PC-3 (cell line): ENCODE data around the gene CHCHD5.

DNA sequence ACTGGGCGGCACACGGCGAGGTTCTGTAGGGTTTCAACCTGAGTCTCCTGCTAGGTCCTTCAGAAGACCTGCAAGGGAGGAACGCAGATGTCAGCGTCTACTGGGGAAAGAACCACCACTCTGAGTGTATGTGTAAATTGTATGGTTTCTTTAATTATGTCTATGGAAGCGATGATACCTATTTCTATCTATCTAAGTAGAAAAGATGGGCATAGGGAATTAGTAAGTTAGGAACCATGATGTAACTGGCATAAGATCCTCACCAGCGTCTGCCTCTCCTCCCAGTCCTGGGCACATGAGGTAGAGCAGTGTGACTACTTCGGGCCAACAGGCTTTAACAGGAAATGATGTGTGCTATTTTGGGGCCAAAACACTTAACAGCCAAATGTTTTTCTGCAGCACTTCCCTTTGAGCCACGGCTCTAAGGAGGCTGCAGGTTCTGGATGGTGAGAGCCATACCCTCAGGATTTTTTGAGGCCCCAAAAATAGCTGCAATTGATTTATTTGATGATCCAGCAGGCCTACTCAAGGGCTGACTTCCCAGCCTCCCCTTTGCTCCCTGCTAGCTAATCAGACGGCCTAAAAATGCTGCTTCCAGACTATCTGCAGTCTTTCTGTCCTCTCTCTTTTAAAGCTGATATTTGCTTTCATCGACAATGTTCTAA, 116.9 kb downstream of the ANAPC1 start:
- RAMPAGE, long total RNA: no peak

DNA sequence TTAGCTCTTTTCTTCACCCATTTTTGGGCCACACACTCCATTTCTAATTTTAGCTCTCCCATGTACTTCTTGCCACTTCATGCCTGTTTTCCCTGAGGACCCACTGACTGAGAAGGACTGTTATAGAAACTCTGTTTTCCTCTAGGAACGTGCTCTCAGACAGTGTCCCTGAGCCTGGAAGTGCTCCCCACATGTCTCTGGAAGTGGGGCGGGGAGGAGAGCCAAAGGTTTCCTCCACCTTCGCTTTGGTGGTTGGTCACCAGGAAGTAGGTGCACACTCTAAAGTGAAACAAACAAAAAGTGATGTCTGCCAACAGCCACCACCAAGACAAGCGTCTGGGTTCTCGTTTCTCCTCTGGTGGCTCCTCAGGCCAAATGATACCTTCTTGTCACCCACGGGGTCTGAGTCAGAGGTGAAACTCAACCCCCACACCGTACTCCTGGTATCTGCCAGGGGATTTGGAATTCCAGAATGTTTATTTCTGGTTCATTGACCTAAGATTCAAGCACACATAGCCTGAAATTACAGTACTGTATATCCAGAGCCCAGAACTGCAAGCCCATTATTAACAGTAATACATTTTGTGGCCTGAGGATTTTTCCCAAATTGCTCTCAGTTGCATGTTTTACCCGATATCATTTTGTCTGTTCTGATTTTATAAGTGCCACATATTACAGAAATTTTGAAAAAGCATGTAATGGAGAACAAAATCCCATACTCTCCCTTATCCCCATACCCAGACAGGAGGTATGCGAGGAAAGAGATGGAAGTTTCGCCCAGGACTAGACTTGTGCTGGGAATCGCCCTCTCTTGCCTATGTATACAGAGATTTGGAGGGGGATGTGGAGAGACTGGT, 74.9 kb downstream of the MERTK start:
- RAMPAGE, long total RNA: no peak

DNA sequence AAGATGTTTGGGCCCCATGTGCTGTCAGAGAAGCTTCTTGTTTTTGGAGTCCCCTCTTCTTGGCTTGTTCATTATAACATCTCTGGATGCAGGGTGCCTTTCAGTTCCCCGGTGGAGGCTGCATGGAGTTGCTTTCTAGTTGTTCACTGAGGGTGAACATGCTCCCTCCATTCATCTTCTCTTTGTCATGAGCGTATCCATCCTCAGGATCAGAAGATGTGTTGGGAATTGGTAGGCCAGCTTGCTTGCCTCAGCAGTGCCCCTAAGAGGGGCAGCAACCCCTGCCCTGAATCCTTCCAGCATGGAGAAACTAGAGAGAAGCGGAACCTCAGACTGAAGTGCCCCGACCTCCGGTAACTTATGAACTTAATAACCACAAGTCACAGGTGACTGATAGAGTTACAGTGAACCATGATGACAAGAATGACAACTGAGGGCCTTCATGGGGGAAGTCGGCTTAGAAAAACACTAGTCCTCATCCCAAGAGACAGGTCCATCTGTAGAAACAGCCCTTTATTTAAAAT, 42.6 kb upstream of the TMEM87B start:
- RAMPAGE, long total RNA: no peak

GRCh38 chr2:112021845-112022542, 33.1 kb upstream of the TMEM87B start:
- RAMPAGE, long total RNA: no peak

GRCh38 chr2:112082465-112082819, 27.4 kb downstream of the TMEM87B start:
- RAMPAGE, long total RNA: no peak

DNA sequence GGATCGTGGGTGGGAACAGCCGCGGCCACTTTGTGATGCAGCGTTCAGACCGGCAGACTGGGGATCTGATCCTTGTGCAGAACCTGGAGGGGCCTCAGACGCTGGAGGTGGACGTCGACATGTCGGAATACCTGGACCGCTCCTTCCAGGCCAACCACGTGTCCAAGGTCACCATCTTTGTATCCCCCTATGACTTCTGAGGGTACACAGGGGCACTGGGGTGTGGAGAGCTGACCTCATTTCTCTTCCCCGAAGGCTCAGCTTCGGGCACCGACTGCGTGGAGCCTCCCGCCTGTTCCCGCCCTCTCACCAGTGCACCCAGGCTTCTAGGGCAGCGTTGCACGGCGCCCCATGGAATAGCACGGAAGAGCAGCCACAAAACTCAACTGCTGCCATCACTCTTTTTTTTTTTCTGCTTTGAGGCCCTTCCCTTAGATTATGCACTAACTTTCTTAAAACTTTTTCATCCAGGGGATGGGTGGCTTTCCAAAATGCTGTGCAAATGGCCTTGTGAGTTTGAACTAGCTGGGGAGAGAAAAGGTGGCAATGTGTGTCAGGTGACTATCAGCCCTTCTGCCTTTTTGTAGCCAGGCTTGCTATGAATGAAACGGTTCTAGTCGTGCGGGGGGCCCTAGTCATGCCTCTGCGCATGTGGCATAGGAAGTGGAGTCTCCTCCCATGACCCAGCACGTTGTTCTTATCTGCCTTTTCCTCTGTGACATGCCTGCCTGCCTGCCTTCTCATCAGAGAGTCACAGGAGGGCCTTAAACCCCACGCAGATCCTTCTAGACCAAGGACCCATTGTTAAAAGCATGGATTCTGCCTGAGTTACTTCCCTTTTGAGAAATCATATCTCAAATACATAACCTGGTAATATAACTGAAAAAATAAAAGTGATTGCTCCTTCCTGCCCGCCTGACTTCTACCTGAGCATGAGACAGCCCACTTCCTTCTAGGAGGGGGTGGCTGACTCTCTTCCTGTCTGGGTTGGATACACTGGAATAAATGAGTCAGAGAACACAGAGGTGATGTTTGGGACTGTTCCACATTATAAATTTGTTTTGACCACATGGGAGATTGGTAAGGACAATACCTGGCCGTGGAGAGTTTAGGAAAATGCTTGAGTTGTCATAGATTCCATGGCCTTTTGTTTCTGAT, 49.5 kb downstream of the FBLN7 start:
- RAMPAGE, long total RNA: no peak

DNA sequence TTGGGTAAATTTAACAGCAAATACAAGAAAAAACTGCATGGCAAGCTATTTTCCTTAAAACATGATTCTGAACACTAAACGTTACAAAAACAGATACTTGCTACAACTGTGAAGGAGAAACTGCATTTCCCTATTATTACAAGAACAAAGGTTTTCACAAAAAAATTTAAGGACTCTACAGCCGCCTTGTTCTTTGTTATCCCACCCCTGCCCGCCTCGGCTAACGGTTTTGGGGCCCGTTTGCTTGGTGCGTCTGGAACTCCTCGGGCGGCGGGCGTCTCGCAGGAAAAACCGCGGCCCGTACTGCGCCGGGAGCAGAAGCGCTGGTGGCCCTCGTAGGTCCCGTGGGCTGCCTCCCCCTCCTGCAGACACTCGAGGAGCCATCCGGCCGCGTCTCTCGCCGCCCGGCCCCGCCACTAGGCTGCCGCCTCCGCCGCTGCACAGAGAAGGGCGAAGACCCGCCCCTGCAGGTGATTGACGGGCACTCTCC, 347 bp upstream of the ZC3H6 start:
- RAMPAGE, long total RNA: no peak

DNA sequence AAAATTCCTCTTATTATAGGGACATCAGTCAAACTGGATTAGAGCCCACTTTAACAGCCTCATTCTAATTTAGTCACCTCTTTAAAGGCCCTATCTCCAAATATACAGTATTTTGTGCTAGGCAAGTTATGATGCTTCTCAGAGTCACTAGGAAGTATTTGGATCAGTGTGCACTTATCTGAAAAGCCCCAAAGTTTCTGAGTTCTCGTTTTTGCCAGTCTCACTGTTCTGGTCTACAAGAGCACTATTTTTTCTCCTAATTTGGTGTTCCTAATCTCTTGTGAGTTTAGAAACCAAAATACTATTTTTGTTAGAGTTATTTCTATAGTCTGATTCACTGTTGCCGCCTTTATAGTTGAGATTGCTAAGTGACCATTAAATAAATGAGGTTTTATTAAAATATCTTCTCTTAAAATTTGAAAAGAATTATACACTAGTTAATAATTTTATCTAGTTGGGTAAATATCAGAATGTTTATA, 29.2 kb downstream of the ZC3H6 start:
- RAMPAGE, long total RNA: no peak

DNA sequence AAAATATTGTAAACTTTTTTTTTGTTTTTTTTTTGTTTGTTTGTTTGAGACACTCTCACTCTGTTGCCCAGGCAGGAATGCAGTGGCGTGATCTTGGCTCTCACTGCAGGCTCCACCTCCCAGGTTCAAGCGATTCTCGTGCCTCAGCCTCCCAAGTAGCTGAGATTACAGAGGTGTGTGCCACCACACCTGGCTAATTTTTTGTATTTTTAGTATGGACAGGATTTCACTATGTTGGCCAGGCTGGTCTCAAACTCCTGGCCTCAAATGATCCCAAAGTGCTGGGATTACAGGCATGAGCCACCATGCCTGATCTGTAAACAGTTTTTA, 40.1 kb downstream of the ZC3H6 start:
- RAMPAGE, long total RNA: no peak

GRCh38 chr2:112584020-112585014, at the start of gene CHCHD5:
CHCHD5 (plus strand) TSS chr2:112584609.
- RAMPAGE, long total RNA: start-site peak on the plus strand at chr2:112584452-112584490, 67 and 179 reads in 2 replicates; start-site peak on the plus strand at chr2:112584580-112584628, 233 and 516 reads in 2 replicates

DNA sequence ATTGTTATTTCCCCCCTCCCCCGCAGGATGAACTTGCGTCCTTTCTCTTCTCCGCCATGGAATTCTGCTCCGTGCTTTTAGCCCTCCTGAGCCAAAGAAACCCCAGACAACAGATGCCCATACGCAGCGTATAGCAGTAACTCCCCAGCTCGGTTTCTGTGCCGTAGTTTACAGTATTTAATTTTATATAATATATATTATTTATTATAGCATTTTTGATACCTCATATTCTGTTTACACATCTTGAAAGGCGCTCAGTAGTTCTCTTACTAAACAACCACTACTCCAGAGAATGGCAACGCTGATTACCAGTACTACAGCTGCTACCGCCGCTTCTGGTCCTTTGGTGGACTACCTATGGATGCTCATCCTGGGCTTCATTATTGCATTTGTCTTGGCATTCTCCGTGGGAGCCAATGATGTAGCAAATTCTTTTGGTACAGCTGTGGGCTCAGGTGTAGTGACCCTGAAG, 834 bp downstream of the SLC20A1 start:
- RAMPAGE, long total RNA: no peak

- RAMPAGE, long total RNA: no peak
Observed at GRCh38 chr2:112652423-112653221, 6.9 kb downstream of the SLC20A1 start.

DNA sequence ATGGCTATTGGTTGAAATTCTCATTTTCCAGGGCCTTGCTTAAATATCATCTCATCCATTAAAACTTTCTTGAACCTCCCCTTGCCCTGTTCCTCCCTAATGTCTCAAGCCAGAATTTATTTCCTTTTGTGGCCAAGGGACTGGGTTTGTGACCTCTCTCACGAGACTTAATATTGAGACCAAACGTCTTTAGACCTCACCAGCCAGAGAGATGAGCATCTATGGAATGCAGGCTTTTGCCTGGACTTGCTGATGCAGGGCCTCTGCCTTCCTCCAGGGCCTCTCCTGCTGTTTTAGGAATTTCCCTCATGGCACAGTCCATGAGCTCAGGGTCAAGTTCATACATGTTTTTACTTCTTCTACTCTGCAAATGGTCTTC, 22.4 kb downstream of the IL1B start:
- RAMPAGE, long total RNA: no peak

DNA sequence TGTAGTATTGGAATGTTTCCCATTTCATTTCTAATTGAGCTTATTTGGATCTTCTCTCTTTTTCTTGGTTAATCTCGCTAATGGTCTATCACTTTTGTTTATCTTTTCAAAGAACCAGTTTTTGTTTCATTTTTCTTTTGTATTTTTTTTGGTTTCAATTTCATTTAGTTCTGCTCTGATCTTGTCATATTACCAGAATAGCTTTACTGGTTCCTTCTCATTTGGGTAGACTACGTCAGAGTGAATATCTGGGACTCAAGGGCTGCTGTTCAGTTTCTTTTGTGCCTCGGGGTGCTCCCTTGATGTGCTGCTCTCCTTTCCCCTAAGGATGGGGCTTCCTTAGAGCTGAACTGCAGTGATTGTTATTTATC, 29.4 kb upstream of the IL1RN start:
- RAMPAGE, long total RNA: no peak

DNA sequence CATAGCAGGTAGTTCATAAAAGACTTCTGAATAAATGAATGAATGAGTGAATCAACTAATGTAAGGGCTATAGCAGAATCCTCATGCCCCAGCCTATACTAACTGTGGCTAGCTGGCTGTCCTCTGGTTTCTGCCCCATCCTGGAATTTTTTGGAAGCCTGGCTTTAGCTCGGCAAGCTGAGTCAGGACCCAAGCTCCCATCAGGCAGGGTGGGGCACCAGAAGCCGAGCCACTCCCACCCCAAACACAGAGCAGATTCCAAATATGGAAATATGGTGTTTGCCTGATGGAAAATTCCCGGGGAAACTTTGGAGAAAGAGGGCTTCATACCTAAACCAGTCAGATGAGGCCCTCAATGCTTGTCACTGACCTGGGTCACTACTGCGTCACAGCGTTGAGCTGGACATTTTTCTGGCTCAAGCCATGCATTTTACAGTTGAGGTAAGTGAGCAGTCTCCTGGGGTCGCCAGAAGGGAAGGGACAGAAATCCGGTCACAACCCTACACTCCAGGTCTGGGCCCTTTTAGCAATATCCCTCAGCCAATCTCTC, 37.5 kb downstream of the PSD4 start:
- RAMPAGE, long total RNA: no peak

DNA sequence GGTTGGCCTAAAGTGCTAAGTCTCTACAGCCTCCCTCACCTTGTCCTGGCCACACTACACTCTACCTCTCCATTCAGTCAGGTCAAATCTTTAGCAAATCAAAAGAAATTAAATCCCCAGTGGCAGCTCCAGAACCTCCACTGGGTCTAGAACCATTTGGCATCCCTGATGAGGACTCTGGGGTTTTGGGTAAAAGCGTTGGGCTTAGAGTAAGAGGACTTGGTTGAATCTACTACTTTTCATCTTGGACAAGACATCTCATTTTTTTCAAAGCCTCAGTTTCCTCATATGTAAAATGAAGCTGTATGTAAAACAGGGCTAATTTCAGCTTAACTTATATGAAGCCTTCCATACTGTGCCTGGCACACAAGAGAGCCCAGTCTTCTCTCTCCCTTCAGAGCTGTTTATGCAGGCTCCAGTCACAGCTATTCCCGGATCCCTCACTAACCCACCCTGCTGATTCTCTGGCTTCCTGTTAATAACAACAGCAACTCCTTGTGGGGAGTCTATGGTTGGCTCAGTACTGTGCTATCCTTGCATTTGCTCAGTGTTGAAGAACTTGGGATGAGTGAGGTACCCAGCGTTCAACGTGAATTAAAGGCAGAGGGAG, 42.9 kb downstream of the PSD4 start:
- RAMPAGE, long total RNA: no peak

GRCh38 chr2:113235148-113236120, 43.3 kb downstream of the PAX8 start:
- RAMPAGE, long total RNA: no peak

GRCh38 chr2:113288241-113289290, 9.8 kb upstream of the PAX8 start:
- RAMPAGE, long total RNA: no peak

- RAMPAGE, long total RNA: no peak
Observed at GRCh38 chr2:113291252-113291713, 12.6 kb upstream of the PAX8 start.

GRCh38 chr2:113337706-113338311, 59.1 kb upstream of the PAX8 start:
- RAMPAGE, long total RNA: no peak